Ileum (tissue), 1 donor: Measurements from ENCODE around the genes RGS4 and UCK2.

DNA sequence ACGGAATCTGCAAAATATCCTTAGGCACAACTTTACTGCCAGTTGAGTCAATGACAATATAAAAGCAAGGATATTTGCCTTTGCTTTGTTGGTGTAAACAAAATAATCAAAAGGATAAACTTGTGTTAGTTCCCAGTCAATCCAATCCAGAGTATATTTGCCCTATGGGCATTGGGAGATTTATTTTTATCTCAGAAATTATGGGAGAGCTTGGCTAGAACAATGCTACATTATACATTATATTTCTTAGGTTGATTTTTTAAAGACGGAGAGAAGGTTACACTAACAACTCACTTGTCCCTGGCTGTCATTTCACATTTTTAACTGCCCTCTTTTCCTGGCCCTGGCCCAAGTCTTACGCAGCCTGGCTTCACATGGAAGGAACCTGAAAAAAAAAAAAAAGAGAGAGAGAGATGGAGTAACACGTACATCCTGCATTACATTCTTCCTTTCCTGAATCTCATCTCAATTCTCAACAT, 4.1 kb downstream of the HSPA6 start:
- PRO-cap = no peak

- PRO-cap = no peak
These were observed 75.9 kb downstream of the NOS1AP start for GRCh38 chr1:162145329-162145950.

DNA sequence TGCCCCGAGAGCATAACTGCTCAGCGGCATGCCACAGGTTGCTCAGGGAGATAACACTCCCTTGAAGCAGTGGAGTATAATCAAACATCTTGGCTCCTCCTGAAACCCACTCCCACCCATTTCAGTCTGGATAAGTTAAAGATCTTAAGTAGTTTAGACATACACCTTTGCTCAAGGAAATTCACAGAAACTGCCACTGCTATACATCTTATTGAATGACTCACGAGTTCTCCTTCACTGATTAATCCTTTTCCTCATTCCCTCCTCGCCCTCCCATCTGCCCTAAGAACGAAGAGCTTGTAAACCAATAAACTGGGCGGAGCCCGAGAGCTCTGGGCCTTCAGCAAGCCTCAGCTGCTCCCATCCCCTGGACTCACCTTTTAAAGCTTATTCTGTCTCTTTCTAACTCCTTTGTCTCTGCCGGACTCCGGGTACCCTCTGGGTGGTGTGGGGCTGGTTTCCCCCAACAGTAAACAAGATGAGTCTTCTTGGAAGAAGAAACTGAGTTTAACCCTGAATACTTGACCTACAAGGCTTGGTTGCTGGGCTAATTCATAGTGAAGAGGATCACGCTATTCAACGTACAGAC, 7.6 kb upstream of the SH2D1B start:
- PRO-cap = unidirectional peak, plus-strand start at position 326 of the sequence

GRCh38 chr1:162500592-162501271, 3.1 kb downstream of the UHMK1 start:
- PRO-cap = no peak

DNA sequence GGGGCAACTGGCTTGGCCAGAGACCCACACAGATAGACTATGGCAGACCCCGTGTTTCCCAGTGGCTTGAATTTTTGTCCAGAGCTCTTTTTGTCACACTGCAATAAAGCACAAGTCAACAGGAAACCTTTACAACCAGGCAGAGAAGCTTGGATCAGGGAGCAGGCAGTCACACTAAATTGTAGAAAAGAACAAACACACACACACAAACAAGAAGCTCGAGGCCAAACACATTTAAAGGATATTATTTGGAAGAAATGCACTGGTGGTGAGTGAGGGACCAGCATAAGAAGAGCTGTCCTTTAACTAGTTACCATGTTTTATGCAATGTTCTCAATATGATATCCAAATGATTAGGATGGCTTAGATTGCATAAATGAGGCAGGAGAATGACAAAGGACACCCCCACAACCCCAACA, 35.1 kb downstream of the DDR2 start:
- PRO-cap = no peak

- PRO-cap = no peak
These were observed 70.7 kb upstream of the HSD17B7 start for GRCh38 chr1:162719639-162720292.

DNA sequence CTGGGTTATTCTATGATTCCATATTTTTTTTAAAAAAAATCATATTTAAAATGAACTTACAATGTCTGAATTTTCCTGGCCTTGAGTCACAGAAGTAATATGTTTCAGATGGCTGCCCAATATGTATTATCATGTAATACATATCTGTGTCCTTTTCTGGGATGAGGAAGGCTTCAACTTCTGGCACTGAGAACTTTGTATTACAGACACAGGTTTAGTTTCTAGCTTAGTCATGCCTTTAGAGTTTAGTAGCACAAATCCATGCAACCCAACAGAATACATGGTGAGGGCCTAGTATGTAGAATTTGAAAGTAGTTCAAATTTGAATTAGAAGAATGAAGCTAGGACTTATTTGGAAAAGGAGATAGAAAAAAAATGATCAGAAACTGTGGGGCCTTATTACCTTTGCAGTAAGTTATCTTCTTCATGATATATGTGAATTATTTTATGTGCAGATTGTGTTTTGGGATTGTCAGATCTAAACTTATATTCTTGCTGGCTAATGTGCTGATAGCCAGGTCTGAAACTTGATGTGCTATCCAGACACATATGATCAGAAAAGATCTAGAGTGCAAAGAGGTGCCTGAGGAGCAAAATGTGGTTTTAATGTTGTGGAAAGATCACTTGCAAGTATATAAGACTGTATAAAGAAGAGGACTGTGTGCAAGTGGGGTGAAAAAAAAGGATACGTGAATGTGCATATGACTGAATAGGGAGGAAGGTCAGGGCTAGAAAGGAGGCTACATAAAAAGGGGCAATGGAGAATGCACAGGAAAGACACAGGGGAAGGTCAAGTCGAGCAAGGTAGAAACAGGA, 7.6 kb upstream of the HSD17B7 start:
- PRO-cap = no peak

DNA sequence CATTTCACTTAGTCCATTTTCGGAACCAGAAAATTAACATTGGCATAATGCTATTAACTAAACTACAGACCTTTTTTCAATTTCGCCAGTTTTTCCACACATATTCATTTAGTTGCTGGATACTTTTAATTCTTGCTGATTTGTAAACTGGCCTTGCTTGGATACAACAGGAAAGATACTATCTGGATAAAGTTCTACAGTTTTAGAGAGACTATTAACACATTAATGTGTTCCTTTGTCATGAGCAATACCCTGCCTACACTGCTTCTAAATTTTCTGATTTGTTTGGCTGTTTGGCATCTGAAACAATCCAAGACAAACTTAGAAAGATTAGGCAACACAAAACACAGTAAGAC, 5.7 kb upstream of the HSD17B7 start:
- PRO-cap = no peak

DNA sequence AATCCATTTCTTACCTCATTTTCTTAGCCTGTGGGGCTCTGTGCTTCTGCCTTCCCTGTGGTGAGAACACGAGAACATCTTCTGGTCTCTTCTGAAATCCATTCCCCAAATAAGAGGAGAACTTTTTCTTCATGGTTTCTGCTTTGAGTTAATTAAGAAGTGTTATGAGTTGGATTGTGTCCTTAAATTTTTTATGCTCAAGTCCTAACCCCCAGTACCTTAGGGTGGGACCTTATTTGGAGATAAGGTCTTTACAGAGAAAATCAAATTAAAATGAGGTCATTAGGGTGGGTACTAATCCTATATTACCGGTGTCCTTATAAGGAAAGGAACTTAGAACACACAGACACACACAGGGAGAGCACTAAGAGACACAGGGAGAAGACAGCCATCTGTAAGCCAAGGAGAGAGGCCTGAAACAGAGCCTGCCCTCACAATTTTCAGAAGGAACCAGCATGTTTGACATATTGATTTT, 5.3 kb downstream of the CCDC190 start:
- PRO-cap = no peak

- PRO-cap = no peak
These were observed 474 bp upstream of the RGS4 start for GRCh38 chr1:163068686-163069087.

DNA sequence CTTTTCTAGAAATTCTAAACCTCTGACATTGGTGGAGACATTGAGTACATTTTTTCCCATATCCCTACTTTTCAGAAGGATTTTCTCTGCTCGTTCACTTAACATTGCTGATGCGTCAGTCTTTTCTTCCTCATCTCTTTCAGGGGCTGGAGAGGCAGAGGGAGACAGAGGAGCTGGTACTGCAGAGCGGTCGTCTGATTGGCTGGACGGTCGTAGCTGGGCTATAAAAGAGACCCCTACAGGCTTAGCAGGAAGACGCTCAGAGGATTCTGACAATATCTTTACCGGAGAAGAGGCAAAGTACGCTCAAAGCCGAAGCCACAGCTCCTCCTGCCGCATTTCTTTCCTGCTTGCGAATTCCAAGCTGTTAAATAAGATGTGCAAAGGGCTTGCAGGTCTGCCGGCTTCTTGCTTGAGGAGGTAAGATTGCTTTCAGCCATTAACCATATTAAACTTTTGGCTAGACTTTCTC, at the start of gene RGS4:
Gene RGS4, plus strand, starts transcription at position 253 of the 472 bp plus-strand sequence.
- PRO-cap = bidirectional peak, plus-strand start at position 253 of the sequence, minus-strand start at position 148 of the sequence

- PRO-cap = no peak
These were observed 1.5 kb downstream of the RGS4 start for GRCh38 chr1:163070448-163071206.

- PRO-cap = no peak
These were observed 2.3 kb downstream of the RGS4 start for GRCh38 chr1:163071461-163071933.

DNA sequence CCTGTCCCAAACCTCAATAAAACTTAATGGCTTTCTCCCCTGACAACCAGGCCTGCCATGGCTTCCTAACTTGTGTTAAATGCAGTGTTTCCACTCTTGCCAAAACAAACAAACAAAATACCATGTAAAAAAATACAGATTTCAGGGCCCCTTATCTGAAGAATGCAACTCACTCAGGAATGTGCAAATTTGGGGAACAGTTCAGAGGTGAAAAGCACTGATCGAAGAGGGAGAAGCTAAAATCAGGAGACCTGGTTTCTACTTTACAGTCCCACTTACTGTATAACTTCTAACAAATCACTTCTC, 814 bp upstream of the NUF2 start:
- PRO-cap = no peak

GRCh38 chr1:164771253-164772163, 212.5 kb downstream of the PBX1 start:
- PRO-cap = unidirectional peak, minus-strand start at chr1:164771663

DNA sequence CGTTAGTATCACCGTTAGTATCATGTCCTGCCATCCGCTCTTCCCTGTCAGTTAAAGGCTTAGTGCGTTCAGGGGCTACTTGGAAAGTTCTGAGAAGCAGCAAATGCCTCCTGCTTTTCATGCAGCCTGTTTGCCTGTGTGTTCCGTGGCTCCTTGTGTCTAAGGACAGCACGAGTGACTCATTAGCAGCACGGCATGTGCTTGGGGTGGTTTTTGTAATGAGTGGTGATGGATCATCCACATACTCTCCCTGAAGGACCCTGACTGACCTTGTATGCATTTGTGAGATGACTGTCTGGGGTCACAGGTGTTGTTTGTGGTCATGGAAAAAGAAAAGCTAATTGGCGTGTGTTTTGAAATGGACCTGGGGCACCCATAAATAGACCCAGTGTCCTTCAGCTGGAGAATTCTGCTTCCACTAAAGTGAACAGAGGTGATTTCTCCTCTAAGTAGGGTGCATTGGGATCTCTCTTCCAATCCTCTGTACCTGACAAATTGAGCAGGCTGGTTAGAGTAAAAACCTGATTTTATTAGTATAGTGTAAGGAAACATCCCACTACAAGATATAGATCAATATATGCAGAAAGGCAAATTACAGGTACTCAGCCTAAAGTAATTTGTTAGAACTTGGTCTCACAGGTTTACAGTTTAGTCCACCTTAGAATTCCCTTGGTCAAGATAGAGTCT, 222.0 kb downstream of the PBX1 start:
- PRO-cap = no peak

- PRO-cap = no peak
These were observed 259.0 kb downstream of the PBX1 start for GRCh38 chr1:164817918-164818522.

DNA sequence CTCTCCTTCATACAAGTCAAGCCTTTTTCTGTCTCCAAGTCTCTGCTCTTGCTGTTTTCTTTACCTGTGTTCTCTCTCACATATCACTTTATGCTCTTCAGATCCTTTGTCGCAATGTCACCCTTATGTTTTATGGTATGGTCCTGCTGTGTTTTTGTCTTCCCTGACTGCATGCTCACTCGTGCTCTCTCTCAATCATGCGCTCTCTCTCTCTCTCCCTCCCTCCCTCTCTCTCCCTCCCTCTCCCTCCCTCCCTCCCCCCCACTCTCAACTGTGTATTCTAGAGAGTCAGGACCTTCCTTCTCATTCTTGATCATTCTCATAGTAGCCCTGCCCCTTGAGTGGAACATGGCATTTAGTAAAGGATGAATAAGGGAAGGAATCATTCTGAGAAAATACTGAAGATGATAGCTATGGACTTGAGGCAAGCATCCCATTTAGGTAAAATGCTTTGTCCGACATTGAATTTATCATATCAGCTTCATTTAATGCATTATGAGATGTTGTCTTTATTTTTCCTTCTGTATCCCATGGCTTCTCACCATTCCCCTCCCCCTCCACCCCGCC, 3.6 kb downstream of the MGST3 start:
- PRO-cap = no peak

GRCh38 chr1:165662340-165662634, 31.3 kb downstream of the MGST3 start:
- PRO-cap = no peak

DNA sequence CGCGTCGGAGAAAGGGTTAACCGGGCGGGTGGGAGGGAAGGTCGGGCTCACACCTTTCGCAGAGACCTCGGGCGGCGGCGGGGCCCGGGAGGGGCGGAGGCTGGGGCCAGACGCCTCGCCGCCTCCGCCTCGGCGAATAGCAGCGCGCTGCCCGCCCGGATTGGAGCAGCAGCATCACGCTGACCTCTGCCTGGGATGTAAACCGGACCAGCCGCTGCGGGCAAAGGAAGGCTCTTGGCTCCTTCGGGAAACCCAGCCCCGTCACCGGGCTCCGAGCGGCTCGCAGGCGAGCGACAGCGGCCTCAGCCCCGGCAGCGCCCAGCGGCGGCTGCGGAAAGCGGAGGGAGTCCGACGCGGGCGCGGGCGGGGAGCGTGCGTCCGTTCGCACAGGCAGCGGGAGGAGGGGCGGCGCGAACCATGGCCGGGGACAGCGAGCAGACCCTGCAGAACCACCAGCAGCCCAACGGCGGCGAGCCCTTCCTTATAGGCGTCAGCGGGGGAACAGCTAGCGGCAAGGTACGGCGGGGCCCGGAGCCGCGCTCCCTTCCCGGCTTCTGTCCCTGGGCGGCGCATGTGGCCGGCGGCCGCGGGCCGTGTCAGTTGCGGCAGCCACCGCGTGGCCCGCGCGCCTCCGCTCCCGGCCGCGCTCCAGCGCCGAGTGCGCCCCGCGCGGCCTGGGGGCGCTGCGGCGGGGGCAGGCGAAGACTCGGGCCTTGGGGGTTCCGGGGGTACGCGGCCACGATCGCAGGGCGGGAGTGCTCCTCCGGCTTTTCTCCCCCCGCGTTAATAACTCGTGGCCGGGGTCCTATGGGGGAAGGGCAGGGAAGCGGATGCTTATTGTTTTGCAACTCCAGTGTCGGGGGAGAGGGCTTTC, at the start of gene UCK2:
Gene UCK2, plus strand, starts transcription at position 198 of the 874 bp plus-strand sequence.
- PRO-cap = bidirectional peak, plus-strand start at position 200 of the sequence, minus-strand start at position 69 of the sequence; bidirectional peak, plus-strand start at position 514 of the sequence, minus-strand start at position 320 of the sequence